Liver (tissue), 9 donors: ENCODE data around the genes CNTLN, ADAMTSL1 and DENND4C.

DNA sequence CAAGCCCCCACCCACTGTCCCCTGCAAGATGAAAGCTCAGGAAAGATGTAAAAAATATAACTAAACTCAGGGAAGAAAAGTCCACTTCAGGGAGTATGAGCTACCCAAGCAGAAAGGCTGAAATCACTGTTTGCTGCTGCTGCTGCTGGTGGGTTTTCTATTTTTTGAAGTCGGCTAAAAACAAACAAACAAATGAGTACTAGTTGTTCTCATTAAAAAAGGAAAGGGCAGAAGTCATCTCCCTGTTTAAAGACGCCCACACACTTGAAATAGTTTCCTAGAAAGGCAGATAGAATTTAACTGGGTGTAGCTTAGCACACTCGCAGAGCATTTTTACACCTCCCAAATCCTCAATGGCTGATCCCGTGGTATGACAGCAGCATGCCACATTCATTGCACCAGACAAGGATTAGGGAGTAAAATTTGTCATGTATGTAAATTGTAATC is 602.6 kb downstream of the BNC2 start:
- PRO-cap, 5 experiments, result peak in 2 of 5 experiments; most common plus-strand start position 292 of the sequence (in 1); most common minus-strand start position 128 of the sequence (in 1)
- RAMPAGE, long total RNA, 2 experiments, result no peak in any of the 2 experiments
- RRBS, result no CpG with 5 or more reads among the region's 4 CpGs

GRCh38 chr9:16281871-16282135 is 588.7 kb downstream of the BNC2 start:
- PRO-cap, 5 experiments, result no peak in any of the 5 experiments
- RAMPAGE, long total RNA, 2 experiments, result no peak in any of the 2 experiments
- RRBS, result no CpG with 5 or more reads among the region's 3 CpGs

GRCh38 chr9:16309469-16310376 is 560.7 kb downstream of the BNC2 start:
- PRO-cap, 5 experiments, result no peak in any of the 5 experiments
- RAMPAGE, long total RNA, 2 experiments, result no peak in any of the 2 experiments
- RRBS, result 95% methylated on average over 4 of the region's 28 CpGs

DNA sequence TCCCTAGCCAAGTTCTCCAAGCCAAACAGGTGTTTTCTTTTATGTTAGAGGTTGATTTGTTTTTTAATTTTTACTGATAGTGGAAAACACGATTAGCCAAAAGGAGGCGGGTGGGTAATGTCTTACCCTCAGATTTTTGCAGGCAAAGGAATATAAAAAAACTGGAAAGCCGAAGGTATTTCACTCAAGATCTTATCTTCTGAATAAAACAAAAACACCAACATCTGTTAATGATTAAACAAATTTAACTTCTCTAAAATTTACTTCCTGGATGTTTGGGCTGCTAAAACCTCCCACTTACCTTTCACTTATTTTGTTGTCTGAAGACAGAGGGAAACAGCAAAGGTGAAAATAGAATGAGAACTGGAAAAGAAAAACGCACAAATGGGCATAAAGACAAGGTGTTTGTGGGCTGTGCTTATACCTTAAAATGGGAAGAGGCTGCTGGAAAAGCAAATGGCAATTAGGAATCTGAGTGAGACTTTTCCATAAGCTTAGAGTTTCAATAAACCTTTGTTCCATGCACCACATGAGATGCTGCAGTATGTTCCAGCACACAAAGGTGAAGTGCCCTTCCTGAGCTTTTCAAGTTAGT is 298.4 kb downstream of the BNC2 start:
- PRO-cap, 5 experiments, result peak in 1 of 5 experiments; most common plus-strand start position 311 of the sequence (in 1)
- RAMPAGE, long total RNA, 2 experiments, result no peak in any of the 2 experiments
- RRBS, result no CpG with 5 or more reads among the region's 4 CpGs

GRCh38 chr9:16696135-16696676 is 174.3 kb downstream of the BNC2 start:
- PRO-cap, 5 experiments, result no peak in any of the 5 experiments
- RAMPAGE, long total RNA, 2 experiments, result no peak in any of the 2 experiments
- RRBS, result no CpG with 5 or more reads among the region's 3 CpGs

DNA sequence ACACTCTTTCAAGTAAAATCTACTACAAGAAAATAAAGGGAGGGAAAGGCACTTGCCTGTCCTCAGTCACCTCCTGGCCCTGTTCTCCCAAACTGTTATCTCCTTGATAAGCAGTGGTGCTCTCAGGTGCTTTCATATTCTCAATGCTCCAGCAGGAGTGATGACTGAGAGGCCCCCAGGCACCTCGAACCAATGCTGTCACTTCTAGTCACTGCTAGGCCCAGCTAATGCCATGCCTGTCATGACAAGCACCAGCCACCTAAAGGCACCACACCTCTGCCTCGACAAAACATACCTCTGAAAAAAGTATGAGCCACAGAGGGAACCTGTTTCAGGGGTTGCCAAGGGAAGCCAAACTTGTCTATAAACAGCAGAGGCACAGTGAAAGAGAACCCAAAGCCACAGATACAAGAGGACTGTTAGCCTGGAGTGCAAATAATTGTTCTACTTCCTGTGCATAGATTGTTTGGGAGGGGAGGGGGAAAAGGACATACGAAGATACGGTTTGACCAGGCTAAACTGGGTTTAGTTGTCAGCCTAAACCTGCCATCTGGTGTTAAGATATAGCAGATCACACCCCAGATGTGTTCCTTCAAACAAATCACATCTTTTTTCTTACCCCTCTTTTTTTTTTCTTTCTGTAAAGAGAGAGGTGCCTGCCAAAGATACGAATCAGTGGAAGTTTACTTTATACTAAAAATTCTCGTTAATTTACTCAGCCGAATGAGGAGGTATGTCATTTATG is 45.9 kb downstream of the BNC2 start:
- PRO-cap, 5 experiments, result no peak in any of the 5 experiments
- RAMPAGE, long total RNA, 2 experiments, result no peak in any of the 2 experiments
- RRBS, result no CpG with 5 or more reads among the region's 7 CpGs

DNA sequence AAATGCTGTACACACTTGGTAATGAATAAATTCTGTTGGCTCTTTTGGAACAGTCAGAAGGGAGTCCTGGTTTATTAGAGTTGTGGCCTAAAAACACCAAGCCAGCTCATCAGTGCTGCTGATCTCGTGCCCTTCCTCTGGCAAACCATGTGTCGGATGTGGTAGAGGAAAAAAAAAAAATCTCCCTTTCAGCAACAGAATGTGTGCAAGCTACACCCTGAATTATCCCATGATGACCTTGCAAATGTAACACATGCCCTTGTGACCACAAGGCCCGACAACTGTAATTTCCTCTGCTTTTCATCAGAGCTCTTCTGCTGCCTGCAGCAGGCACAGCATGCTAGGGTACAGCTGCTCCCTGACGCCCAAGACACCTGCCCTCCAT is 14.4 kb upstream of the BNC2 start:
- PRO-cap, 5 experiments, result no peak in any of the 5 experiments
- RAMPAGE, long total RNA, 2 experiments, result no peak in any of the 2 experiments
- RRBS, result no CpG with 5 or more reads among the region's 4 CpGs

DNA sequence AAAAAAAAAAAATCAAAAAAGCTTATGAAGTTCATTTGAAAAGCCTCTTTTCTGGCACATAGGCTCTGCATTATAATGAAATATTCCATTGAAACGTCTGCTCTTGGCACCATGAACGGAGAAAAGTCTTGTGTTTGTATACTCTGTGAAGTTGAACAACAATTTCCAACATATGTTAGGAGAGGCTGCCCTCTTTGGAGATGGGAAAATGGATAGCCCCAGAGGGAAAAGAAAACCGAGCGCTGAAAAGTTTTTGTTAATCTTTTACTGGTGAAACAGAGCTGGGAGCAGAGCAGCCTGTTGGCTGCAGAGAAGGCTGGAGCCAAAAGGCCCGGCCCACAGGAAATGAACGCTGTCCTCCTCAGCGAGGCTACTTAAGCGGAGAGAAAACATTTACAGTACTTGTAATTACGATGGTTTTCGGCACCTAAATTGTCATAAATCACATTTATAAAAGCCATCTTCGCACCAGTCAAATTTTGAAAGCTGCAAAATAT is 129.8 kb upstream of the CNTLN start:
- PRO-cap, 5 experiments, result no peak in any of the 5 experiments
- RAMPAGE, long total RNA, 2 experiments, result no peak in any of the 2 experiments
- RRBS, result no CpG with 5 or more reads among the region's 11 CpGs

DNA sequence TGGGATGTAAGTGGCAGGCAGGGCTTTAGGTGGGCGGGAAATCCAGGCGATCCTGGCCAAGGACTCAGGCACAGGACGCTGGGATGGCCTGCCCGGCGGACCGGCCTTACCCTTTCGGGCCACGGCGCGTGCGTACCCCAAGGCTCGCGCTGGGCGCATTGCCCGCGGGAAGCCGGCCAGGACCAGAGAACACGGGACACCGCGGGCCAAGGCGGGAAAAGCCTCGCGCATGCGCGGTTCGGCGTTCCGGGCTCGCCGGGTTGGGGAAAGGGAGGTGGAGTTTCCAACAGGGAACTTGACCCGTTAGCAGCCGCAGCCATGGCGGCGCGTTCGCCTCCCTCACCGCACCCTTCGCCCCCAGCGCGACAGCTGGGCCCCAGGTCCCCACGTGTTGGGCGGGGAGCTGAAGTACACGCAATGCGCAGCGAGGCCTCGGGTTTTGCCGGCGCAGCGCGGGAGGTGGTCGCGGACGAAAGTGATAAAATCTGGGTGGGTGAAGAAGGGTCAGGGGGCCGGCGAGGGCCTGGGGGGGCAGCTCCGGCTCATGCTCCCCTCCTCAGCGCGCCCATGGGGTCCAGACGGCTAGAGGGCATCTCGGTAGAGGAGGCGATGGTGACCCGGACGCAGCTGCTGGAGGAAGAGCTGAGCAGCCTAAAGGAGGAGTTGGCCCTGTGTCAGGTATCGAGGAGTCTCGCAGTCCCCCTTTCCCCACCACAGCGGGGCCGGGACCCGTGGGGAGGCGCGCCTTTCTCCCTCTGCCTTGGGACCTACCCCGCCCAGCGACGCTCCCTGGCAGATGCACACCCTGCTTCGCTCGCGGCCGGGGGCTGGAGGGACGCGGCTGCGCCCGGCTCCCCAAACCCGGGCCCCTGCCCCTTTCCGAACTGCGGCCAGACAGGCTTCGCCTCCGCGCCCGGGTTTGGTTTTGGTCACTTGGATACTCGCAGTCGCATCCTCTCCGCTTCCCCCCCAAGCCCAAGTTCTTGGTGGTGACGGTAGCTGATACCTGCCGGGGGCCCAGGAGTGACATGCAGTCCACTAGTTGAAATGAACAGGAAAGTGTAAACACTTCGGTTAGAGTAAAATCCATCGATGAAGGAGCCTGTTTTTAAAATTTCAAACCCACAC is at the start of gene CNTLN:
TSS of gene CNTLN (plus strand) at position 293 of the 1,128 bp plus-strand sequence.
- PRO-cap, 5 experiments, result peak in 5 of 5 experiments; most common plus-strand start position 298 of the sequence (in 4); most common minus-strand start position 108 of the sequence (in 5)
- RAMPAGE, long total RNA, 2 experiments, result no peak in any of the 2 experiments
- RRBS, result 3% methylated on average over 53 of the region's 95 CpGs

DNA sequence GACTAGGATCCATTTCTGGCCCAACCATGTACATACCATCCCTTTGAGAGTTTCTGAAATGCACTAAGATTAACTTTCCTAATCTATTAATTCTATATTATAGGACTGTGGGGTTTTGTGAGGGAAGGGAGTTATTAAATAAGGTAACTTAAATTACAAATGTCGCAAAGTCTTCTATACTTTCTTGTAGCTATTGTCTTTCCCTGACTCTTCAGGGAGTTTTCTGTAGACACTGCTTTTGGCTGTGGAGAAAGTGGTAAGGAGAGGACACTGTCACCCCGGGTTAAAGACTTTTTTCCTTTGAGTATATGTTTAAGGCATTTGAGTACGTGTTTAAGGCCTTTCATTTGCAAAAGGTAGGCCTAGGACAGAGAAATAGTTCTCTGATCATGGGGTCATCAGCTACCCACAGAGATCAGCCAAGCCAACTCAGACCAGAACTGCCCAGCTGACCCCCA is 90.9 kb upstream of the ADAMTSL1 start:
- PRO-cap, 5 experiments, result peak in 1 of 5 experiments; most common minus-strand start position 293 of the sequence (in 1)
- RAMPAGE, long total RNA, 2 experiments, result no peak in any of the 2 experiments
- RRBS, result no CpG with 5 or more reads among the region's 3 CpGs

DNA sequence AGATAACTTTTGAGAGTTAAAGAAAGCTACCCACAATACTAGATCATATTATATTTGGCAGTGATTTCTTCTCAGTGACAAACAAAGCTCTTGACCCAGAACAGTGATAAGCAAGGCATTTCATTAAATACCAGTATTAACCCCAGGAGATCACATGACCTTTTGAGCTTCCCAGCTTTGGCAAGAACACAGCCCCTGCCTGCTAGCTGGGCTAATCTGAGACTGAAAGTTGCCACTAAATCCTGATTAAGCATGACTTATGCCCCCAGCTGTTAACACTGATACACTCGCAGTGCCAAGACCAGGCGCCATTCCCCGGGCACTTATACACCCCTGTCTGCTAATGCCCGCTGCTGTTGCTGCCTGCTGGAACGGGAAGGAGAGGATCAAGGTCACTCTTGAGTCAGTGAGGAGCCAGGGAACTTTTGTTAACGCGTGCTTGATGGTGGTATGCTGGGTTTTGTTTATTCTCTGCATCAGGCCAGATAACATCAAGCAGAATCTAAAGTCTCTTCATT is 36.3 kb upstream of the ADAMTSL1 start:
- PRO-cap, 5 experiments, result peak in 1 of 5 experiments; most common plus-strand start position 290 of the sequence (in 1)
- RAMPAGE, long total RNA, 2 experiments, result start-site peak on the plus strand in 1 of 2 experiments, centred at position 295 of the sequence, 12 reads per replicate
- RRBS, result no CpG with 5 or more reads among the region's 7 CpGs

GRCh38 chr9:18447274-18447825 is 26.6 kb upstream of the ADAMTSL1 start:
- PRO-cap, 5 experiments, result peak in 1 of 5 experiments; most common plus-strand start chr9:18447368 (in 1)
- RAMPAGE, long total RNA, 2 experiments, result no peak in any of the 2 experiments
- RRBS, result no CpG with 5 or more reads among the region's 4 CpGs

DNA sequence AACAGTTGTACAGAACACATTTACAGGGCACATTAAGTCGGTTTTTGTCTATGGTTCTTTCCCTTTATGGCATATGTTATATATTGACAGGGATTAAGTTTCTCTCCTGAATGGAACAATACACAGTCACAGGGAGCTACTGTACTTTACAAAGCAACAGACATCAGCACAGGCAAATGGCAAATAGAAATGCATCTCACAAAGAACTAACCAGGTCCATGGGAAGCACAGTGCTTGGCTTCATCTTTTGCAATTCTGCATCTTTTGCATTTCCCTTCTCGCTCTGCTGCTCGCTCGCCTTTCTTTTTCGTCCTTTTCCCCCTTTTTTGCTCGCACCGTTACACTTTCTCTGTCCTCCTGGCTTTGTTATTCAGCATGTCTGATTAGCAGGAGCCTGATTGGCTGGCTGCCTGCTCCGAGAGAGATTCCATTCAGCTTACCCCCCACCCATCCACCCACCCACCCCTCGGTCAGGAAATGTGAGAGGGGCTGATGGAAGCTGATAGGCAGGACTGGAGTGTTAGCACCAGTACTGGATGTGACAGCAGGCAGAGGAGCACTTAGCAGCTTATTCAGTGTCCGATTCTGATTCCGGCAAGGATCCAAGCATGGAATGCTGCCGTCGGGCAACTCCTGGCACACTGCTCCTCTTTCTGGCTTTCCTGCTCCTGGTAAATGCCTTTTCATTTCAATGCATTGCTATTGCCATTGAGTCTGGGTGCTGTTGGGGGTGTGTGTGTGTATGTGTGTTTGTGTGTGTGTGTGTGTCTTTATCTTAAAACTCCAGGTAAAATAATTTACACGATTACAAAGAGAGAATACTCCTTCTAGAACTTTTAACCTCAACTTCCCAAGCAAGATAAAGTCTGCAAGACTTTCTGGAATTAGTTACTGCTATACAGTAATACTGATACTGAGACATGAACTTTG is at the start of gene ADAMTSL1:
TSS of gene ADAMTSL1 (plus strand) at position 529 of the 930 bp plus-strand sequence.
- PRO-cap, 5 experiments, result peak in 3 of 5 experiments; most common plus-strand start position 304 of the sequence (in 3)
- RAMPAGE, long total RNA, 2 experiments, result no peak in any of the 2 experiments
- RRBS, result no CpG with 5 or more reads among the region's 14 CpGs

- PRO-cap, 5 experiments, result no peak in any of the 5 experiments
- RAMPAGE, long total RNA, 2 experiments, result no peak in any of the 2 experiments
- RRBS, result no CpG with 5 or more reads among the region's 6 CpGs
These were observed 6.5 kb downstream of the PLIN2 start for GRCh38 chr9:19120708-19121239.

DNA sequence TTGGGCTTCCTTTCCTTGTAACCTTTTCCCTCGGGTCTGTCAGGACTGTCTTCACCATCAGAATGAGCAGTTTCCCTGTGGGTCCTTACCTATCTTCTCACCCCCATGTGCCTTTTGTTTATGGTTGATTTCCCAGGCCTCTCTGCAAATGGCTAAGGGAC is 20.6 kb upstream of the PLIN2 start:
- PRO-cap, 5 experiments, result peak in 1 of 5 experiments; most common minus-strand start position 64 of the sequence (in 1)
- RAMPAGE, long total RNA, 2 experiments, result no peak in any of the 2 experiments
- RRBS, result no CpG with 5 or more reads among the region's 1 CpG

- PRO-cap, 5 experiments, result peak in 5 of 5 experiments; most common plus-strand start chr9:19230515 (in 4); most common minus-strand start chr9:19230641 (in 2)
- RAMPAGE, long total RNA, 2 experiments, result no peak in any of the 2 experiments
- RRBS, result 1% methylated on average over 25 of the region's 92 CpGs
These were observed at the start of gene DENND4C for GRCh38 chr9:19230025-19230971. Gene DENND4C (plus strand): TSS chr9:19230693.

GRCh38 chr9:19431331-19431786 is 22.6 kb downstream of the ACER2 start:
- PRO-cap, 5 experiments, result no peak in any of the 5 experiments
- RAMPAGE, long total RNA, 2 experiments, result no peak in any of the 2 experiments
- RRBS, result no CpG with 5 or more reads among the region's 9 CpGs

DNA sequence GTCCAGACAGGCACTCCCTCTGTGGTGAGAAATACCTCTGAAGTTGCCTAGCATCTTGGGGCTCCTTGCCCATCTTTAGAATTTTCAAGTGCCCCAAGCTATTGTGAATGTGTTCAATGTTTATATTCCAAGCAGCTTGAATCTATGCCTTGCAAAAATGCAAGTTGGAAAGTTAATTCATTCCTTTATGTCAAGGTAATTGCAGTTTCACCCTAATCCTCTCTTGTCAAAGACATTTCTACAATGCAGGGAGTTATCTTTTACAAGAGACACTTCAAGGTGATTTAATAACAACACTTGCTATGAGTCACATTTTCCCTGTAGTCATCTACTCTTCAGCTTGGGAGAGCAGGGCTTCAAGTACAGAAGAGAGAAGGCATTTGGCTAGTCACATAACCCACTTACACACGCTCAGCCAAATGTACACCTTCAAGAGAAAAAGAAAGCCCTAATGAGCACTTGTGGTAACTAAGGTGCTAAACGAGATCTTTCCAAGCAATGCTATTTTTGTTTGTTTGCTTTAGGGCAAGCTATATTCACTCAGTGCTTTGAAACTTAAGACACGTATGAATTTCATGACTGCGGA is 302.4 kb downstream of the MLLT3 start:
- PRO-cap, 5 experiments, result no peak in any of the 5 experiments
- RAMPAGE, long total RNA, 2 experiments, result no peak in any of the 2 experiments
- RRBS, result no CpG with 5 or more reads among the region's 4 CpGs

GRCh38 chr9:20574799-20575406 is 47.4 kb downstream of the MLLT3 start:
- PRO-cap, 5 experiments, result no peak in any of the 5 experiments
- RAMPAGE, long total RNA, 2 experiments, result no peak in any of the 2 experiments
- RRBS, result no CpG with 5 or more reads among the region's 7 CpGs

DNA sequence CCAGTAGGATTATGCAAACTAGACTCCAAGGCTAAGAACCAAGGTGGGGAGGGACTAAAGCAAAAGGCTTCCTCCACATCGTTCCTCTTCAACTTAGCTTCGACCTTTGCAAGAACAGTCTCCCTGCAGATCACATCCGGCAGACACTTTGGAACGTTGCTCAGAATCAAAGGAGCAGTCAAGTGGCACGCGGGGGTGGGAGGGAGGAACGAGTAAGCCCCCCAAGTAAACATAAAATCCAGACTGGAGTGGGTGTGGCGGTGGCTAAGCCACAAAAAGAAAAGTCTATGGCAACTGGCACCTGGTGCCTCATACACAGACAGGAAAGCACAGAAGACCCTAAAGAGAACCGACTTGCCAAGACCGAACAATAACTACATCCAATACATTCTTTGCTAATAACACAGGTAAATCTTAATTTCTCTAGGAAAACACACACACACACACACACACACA is 2.4 kb downstream of the MLLT3 start:
- PRO-cap, 5 experiments, result no peak in any of the 5 experiments
- RAMPAGE, long total RNA, 2 experiments, result no peak in any of the 2 experiments
- RRBS, result no CpG with 5 or more reads among the region's 10 CpGs